ENCODE results near the genes ZIC3, SPANXN4 and SLITRK2.

GRCh38 chrX:137031919-137032190 lies 1.9 kb downstream of the GPR101 start:
- RRBS, result no CpG with 5 or more reads among the region's 18 CpGs

DNA sequence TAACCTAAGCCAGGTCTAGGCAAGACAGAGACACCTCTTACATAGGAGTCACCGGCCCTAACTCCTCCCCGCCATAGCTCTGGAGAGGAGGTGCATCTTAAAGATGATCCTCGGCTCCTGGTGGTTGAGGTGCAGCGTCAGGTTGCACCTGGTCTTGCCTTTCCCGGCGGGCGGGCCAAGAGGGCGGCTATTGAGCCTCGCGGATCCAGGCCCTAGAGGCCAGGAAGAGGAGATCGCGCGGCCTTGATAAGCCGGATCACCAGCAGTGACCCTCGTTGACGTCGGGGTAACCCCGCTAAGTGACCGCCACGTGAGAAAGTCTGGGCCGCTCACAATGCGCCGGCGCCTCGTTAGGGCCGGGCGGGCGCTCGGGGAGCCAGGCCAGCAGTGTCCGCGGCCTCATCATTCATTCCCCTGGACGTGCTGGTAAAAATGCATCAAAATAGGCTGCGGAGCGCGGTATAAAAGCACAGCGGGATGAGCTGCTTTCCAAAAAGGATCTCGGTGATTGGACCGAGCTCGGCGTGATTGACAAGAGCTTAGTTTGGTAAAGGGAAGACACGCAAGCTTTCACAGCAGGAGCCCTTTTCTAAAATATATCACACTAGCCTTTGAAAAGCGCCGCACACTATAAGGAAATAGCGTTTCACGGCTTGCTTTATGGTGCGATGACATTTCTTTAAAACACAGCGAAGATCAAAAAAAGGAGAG lies 16.0 kb upstream of the ZIC3 start:
- RRBS, result 9% methylated on average over 13 of the region's 47 CpGs

DNA sequence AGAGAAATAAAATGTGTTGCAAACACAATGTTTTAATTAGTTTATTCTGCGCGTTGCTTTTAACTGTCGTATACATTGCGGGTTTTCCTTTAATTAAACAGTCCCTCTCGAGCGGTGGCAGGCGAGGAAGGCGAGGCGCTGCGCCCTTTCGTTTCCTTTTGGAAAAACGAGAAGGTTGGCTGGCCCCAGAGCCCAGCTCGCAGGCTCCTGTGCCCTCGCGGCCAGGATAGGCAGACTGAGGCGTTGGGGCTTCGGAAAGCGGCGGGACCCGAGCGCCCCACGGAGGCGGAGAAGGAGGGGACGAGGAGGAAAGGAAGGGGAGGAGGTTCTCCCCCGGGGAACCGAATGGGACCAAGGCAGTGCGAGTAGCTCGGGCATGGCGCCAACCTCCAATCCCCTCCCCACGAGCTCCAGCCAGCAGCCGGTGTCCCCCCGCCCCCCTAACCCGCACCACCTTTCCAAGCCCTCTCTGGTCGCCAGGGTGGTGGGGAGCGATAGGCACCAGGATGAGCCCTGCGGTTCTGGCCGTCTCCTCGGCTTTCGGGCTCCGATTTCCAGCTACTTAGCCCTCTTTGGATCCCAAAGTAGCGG lies 15.4 kb upstream of the ZIC3 start:
- RRBS, result 4% methylated on average over 5 of the region's 41 CpGs

DNA sequence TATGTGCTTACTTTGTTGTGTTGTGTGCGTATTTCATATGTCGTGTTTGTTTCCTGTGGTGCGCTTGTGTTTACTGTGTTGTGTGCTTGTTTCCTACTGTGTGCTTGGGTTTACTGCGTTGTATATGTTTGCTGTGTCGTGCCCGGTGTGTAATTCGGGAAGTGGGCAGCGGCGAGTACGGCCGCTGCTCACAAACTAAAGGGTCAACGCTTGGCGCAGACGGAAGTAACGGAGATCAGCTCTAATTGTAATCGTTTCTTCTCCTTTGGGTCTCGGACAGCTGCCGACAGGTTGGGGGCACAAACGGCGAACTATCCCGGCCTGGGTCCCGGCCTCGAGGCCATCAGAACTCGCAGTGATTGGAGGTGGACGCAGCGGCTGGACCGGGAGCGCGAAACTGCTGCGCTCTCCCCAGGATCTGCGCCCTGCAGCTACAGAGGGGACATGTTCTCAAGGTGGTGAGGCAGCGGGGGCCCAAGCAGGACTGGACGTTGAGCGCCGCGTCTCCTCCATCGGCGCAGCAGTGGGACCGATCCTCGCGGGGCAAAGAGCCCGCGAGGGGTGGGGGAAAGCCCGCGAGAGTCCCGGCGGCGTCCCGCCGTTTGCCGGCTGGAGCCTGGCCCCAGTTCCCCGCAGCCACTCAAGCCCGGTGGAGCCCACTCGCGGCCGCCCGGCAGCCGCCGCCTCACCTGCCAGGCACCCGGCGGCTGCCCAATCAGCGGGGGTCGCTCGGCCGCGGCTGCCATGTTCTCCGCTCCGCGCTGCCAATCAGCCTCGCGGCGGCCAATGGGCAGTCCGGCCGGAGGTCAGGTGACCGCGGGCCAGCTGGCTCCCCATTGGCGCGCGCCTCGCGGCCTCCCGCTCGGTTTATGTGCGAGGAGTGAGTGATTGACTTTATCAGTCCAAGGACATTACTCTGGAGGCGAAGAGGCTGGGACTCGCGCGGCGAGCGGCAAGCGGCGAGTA lies at the start of gene ZIC3:
Gene ZIC3, plus strand, starts transcription at position 897 of the 966 bp plus-strand sequence.
- RRBS, result 3% methylated on average over 9 of the region's 92 CpGs

GRCh38 chrX:139446788-139447116 lies 83.8 kb upstream of the F9 start:
- RRBS, result no CpG with 5 or more reads among the region's 34 CpGs

- RRBS, result 92% methylated on average over 5 of the region's 24 CpGs
Observed at GRCh38 chrX:139554924-139555616, 24.5 kb downstream of the F9 start.

- RRBS, result no CpG with 5 or more reads among the region's 2 CpGs
Observed at GRCh38 chrX:140070353-140070779, 21.1 kb upstream of the ENSG00000230707 start.

DNA sequence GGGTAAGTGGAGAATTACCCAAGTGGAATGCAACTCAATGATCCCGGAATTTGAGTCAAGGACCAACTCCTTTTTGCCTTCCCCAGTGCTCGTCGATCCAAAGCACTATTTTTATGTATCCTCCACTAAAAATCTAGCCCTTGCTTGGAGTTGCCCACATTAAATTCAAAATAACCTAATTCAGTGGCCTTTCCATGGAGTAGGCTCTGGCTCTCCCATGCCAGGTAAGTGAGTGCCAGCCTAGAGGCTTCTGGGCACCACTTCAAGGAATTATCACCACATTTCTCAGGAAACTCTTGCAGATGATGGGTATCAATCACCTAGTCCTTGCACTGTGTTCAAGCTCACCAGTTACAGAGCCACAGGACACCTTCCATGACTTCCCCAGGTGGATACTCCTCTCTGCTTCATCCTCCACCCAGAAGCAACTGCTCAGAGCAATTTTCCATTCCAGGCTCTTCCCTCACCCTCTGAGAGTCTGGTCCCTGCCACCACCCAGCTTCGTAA lies 3.5 kb downstream of the MAGEC2 start:
- RRBS, result no CpG with 5 or more reads among the region's 4 CpGs

DNA sequence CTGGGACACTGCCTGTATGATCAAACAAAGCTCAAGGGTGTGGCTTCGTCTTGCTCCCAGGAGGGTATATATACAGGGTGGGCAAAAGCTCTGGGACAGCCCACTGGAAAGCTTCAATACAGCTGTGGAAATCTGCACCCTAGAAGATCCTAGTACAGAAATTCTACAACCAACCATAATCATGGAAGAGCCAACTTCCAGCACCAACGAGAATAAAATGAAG lies at the start of gene SPANXN4:
Gene SPANXN4, plus strand, starts transcription at position 95 of the 223 bp plus-strand sequence.
- RRBS, result no CpG with 5 or more reads among the region's 2 CpGs

DNA sequence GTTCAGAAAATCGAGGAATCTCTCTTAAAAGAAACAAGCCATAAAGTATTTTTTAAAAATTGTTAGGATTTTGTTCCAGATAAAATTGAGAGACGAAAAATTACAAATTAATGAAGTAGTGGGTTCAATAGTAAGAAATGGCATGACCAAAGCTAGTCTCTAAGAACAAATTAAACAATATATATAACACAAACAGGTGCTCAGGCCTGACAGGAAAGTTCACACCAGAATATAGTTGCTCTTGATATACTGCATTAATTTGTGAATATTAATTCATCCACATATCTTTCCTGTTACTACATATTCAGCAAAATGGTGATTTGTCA lies 698.0 kb upstream of the SPANXN2 start:
- RRBS, result no CpG with 5 or more reads among the region's 2 CpGs

GRCh38 chrX:145782459-145782800 lies 35.2 kb upstream of the SLITRK2 start:
- RRBS, result no CpG with 5 or more reads among the region's 5 CpGs

DNA sequence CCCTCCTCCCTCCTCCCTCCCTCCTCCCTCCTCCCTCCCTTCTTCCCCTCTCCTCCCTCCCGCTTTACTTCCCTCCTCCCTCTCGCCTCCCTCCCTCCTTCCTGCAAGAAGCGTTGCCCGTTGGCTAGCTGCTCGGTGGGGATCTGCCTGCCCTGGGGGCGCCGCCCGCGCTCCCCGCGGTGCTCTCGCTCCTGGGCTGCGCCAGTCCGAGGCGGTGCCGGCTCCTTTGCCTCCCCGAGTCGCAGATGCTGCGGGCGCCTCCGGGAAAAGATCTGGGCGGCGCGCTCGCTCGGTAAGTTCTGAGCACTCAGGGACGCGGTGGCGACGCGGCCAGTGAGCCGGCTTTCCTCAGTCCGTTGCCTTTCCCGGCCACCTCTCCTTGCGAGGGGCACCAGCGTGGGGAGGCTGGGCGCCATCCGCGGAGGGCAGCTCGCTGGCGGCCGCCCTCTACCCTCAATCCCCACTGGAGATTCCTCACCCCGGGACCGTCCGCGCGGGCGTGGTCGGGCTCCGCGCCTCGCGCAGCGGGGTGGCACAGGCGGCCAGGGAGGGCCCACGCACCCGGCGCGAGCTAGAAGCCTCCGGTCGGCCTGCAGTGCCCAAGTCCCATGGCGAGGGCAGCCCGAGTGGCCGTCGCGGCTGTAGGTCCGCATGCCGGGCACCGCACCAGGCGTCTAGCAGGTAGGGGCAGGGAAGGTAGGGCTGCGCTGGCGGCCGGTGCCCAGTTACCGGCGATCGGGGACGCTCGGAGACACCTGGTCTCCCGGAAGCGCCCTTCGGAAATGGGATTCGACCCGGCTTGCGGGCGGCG lies at the start of gene SLITRK2:
Gene SLITRK2, plus strand, starts transcription at position 95 of the 811 bp plus-strand sequence.
- RRBS, result 3% methylated on average over 52 of the region's 86 CpGs

DNA sequence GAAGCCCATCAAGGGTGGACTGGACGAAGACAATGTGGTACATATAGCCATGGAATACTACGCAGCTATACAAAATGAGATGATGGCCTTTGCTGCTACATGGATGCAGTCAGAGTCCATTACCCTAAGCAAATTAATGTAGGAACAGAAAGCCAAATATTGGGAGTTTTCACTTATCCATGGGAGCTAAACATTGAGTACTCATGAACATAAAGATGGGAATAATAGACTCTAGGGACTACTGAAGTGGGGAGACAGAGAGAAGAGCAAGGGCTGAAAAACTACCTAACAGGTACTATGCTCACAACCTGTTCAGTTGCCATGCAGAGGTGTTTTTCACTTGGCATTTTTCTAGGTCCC lies 63.0 kb upstream of the CXorf51A start:
- RRBS, result no CpG with 5 or more reads among the region's 2 CpGs

DNA sequence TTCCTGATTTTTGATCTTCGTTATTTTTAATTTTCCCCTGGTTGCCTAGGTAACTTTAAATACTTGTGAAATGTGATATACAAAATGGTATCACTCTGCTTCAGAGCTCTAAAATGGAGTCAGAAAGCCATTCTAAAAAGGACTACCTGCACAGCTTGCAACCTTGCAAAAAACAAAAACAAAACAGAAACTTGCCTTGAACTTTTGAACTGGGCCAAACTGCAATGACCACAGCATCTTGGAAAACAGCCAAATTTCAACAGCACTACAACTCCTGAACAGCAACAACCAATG lies 36.0 kb upstream of the FMR1 start:
- RRBS, result no CpG with 5 or more reads among the region's 1 CpG

DNA sequence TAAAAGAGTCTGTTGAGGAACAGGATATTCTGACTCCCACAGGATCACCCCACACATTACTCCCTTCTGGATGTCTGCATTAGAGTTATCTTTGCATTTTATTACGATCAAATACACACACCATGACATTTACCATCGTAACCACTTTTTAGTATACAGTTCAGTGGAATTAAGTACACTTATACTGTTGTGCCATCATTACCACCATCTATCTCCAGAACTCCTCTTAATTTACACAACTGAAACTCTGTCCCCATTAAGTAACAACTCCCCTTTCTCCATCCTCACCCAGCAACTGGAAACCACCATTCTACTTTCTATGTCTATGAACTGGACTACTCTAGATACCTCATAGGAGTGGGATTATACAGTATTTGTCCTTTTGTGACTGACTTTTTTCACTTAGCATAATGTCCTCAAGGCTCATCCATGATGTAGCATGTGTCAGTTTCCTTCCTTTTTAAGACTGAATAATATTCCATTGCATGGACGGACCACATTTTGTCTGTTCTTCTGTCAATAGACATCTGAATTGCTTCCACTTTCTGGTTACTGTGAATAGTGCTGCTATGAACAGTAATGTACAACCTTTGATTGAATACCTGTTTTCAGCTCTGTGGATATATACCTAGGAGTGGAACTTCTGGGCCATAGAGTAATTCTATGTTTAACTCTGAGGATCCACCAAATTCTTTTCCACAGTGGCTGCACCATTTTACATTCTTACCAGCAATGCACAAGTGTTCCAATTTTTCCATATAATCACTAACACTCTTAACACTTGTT lies 21.4 kb downstream of the IDS start:
- RRBS, result no CpG with 5 or more reads among the region's 3 CpGs

GRCh38 chrX:149497794-149498101 lies 7.4 kb downstream of the IDS start:
- RRBS, result no CpG with 5 or more reads among the region's 2 CpGs

GRCh38 chrX:149521310-149522020 lies 16.4 kb upstream of the IDS start:
- RRBS, result no CpG with 5 or more reads among the region's 11 CpGs

DNA sequence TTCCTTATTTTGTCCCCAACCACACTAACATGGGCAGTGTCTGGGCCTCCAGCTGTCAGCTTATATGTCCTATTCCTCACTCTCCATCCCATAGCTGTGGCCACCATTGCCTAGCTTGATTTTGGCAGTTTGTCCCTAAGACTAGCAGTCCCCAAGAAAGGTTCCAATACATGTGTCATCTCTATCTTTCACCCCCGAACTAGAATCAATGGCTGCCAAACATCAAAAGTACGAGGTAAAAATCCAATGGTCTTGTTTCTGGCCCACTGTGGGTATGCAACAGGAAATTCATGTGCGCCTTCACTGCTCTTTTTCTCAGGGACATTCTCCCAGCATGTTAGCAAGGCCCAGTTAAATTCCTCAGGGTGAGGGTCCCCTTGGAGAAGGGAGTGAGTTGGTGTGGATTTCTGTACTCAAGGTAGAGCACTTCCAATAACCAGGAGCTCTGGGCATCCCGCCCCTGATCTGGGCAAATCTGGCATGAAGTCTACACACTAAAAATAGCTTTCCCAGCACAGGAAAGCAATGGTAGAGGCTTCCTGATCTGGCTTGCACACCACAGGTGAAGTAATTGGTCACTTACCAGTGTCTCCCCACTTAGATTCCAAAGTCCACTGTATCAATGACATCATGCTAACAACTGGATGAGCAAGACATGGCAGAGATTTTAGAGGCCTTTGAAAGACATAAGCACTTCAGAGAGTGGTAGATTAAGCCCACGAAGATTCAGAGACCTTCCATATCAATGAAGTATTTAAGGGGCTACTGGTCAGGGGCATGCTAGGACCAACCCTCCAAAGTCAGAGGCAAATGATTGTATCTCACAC lies 17.7 kb upstream of the IDS start:
- RRBS, result no CpG with 5 or more reads among the region's 5 CpGs

DNA sequence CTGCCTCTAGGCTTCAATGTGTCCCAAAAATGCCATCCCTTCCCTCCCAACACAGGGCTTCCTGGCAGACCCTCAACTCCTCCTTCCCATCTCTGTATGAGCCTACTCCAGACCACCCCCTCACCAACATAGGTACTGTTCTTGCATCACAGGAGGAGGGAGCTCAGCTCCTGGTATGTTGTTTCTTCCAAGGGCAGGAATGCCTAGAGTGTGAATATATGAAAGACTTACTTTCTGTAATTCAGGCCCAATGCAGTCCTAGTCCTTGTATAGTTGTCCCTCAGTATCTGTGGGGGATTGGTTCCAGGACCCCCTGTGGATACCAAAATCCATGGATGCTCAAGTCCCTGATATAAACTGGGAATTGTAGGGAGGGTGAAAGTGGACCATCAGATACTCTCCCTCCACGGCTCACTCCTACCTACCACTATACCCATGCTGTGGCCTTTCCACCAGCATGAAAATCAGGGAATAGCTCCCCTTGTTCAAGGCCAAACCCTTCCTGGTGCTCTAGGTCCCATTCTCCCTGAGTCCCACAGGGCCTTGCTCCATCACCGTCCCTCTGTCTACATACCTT lies 11.6 kb upstream of the HSFX2 start:
- RRBS, result no CpG with 5 or more reads among the region's 2 CpGs

DNA sequence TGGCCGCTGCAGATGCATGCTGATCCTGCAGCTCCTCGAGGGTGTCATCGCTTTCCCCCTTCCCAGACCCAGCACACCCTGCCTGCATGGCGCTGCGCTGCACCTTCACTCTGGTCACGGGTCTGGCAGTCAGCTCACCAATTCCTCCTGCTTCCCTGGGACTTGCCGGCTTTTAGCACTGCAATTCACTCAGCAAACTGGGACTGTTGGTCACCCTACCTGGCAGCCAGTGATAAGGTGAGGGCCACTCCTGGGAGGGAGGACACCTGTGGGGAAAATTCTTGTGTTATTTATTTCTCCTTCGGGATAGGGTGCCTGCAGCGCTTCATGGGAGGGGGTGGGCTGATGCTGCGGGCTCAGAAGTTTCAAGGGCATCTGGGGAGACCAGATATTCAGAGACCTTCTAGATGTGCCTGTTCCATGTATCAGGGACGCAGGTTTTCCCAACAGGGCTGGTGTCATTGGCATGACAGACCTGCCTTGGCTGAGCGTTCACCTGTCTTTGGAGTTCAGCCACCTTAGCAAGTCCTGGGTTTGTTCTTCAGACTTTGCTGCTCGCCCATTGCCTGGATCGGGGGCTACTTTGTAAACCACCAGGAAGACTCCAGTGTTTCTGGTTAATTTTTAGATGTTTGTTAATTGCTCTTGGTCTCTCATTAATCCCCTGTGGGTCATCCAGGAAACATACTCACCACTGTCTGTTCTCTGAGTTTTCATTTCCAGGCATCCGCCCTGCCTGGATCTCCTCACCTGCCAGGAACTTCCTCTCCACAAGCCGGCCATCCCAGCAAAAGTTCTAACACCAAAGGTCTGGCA lies 7.7 kb upstream of the EOLA2 start:
- RRBS, result no CpG with 5 or more reads among the region's 16 CpGs

Data from skeletal muscle cell (primary cell).